Measurements from ENCODE around the genes NOS1 and KSR2.

- PRO-cap, result no peak
- RAMPAGE, long total RNA, 4 experiments, result no peak in any of the 4 experiments
Observed at GRCh38 chr12:116427131-116427778, 131.9 kb upstream of the MAP1LC3B2 start.

DNA sequence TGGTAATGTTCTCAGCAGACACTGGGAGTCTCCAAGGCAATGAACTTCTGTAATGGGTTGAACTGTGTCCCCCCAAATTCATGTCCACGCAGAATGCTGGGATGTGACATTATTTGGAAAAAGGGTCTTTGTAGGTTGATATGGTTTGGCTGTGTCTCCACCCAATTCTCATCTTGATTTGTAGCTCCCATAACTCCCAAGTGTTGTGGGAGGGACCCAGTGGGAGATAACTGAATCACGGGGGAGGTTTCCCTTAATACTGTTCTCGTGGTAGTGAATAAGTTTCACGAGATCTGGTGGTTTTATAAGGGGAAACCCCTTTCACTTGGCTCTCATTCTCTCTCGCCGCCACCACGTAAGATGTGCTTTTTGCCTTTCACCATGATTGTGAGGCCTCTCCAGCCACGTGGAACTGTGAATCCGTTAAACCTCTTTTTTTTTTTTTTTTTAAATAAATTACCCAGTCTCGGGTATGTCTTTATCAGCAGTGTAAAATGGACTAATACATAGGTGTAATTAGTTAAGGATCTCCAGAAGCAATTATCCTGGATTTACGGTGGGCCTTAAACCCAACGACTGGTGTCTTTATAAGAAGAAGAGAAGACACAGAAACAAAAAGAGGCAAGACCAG lies 114.8 kb upstream of the MAP1LC3B2 start:
- PRO-cap, result no peak
- RAMPAGE, long total RNA, 4 experiments, result no peak in any of the 4 experiments

DNA sequence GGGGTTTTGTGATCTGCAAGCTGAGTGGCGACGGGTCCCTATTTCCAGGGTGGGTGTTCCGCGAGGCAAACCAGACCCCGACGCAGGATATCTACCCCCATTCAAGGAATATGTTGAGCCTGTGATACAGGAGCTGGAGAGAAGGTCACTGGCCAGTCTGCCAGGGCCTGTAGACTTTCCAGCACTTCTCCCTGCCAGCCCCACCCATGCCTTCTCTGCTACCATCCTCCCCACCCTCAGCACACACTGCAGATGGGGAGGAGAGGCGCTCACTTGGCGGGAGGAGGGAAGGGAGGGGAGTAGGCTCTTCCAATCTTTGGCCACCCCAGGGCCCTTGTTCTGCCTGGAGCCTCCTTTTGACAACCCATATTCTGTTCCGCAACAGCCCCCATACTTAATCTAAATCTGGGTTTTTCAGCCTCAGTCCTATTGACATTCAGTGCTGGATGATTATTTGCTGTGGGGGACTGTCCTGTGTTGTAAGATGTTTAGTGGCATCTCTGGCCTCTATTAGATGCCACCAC lies 102.4 kb upstream of the MAP1LC3B2 start:
- PRO-cap, result unidirectional peak, minus-strand start at position 150 of the sequence; unidirectional peak, minus-strand start at position 217 of the sequence
- RAMPAGE, long total RNA, 4 experiments, result no peak in any of the 4 experiments

GRCh38 chr12:116599951-116600314 lies 40.8 kb downstream of the MAP1LC3B2 start:
- PRO-cap, result no peak
- RAMPAGE, long total RNA, 4 experiments, result no peak in any of the 4 experiments

DNA sequence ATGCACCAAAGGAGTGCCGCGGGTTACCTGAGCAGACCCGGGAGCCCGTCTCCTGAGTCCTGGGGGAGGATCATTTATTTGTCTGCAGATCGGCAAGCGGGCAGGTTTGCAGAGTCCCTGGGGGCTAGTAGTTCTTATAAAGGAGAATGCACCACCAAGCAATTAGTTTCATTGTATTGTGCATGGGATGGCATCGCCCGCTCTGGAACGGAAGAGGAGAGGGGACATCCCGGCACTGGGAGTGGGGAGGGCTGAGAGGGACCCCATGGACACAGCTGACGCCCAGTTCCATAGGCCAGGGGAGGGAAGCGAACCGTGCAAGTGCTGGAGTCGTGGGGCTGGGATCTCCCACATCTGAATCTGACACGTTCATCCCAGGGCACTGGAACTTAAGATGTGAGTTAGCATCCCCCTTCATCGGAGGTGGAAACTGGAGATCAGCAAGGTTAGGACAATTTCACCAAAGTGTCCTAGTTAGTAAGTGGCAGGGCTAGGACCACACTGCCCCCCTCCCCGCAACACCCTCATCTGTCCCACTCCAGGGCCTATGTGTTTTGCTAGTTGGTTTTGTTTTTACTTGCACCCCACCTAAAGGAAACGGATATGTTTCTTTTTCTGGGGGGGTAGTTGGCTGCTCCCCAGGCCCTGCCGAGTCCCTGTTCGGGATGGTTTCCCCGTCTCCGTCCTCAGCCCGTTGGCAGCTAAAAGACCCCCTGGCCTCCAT lies 43.9 kb downstream of the SPRING1 start:
- PRO-cap, result no peak
- RAMPAGE, long total RNA, 4 experiments, result no peak in any of the 4 experiments

- PRO-cap, result no peak
- RAMPAGE, long total RNA, 4 experiments, result no peak in any of the 4 experiments
Observed at GRCh38 chr12:116759679-116760336, 21.7 kb downstream of the RNFT2 start.

DNA sequence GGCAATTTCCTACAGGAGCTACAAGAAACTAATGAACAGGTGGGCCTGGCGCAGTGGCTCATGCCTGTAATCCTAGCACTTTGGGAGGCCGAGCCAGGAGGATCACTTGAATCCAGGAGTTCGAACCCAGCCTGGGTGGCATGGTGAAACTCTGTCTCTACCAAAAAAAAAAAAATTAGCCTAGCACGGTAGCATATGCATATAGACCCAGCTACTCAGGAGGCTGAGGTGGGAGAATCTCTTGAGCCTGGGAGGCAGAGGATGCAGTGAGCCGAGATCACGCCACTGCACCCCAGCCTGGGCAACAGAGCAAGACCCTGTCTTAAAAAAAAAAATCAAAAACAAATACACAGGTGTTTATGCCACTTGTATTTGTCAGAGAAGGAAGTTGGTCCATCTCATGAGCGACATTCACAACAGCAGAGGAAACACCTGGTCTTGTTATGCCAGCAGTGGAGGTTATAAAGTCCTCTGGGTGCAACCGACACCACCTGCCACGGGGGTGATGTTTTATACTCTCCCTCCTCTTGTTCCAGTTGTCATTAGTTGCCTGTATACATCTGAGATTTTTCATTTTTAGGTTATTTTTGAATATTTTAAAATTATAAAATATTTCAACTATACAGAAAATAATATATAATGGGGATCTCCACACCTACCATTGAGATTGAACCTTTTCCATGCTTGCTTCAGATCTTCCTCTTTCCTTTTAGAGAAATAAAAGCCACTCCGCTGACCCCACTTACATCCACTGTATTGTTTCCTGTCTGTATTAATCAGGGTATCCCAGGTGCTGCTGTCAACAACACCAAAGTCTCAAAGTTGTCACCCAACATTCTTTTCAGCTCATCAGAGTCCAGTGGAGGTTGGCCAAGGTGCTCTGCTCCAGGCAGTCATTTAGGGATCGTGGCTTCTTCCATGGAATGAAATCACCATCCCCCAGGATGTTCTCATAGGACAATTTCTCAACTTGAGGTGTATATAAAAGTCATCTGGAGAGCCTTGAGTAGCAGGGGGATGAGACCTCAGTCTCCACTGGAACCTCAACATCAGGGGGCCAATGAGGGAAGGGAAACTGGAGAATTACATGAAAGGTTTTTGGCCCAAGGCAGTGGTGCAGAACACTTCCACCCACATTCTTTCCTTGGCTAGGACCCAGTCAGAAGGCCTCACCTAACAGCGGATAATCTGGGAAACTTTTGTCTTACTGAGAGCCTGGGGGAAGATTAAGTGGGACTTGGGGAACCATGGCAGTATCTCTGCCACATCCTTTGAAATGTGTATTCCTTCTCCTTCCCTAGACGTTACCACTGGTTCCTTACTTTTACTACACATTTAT lies 65.1 kb downstream of the RNFT2 start:
- PRO-cap, result no peak
- RAMPAGE, long total RNA, 4 experiments, result no peak in any of the 4 experiments

DNA sequence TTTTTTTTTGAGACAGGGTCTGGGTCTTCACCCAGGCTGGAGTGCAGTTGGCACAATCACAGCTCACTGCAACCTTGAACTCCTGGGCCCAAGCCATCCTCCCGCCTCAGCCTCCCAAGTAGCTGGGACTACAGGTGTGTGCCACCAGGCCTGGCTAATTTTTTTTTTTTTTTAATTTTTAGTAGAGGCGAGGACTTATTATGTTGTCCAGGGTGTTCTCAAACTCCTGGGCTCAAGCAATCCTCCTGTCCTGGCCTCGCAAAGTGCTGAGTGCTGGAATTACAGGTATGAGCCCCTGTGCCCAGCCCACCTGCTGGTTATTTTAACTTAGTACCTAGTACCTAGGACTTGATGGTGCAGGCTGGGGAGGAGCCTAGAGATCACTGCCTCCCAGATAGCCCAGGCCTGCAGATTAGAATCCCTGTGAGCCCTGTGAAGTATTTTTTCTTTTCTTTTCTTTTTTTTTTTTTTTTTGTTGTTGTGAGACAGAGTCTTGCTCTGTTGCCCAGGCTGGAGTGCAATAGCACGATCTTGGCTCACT lies 31.0 kb downstream of the HRK start:
- PRO-cap, result no peak
- RAMPAGE, long total RNA, 4 experiments, result no peak in any of the 4 experiments

DNA sequence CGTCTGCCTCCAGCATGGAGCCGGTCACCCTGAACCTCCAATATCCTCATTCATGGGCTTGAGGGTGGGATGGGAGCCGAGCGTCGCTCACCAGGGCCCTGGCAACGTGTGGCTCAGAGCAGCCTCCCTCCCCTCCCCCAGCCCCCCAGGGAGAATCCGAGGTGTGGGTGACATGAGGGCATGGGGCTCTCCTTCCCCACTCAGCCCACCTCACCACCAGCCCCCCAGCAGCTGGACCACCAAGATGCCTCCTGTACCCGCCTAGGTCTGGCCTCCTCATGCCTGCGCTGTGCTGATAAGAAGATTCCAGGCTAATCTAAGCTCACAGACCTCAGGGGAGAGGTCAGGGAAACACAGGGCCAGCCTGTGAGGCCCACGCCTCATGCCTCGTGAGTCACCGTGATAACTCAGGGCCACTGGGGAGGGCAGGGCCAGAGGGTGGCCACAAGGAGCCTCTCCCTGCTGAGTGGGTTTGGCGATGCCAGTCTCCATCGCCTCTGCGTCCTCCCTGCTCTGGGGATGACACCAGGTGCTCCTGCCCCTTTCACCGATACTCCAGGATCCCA lies 57.0 kb downstream of the TESC start:
- PRO-cap, result no peak
- RAMPAGE, long total RNA, 4 experiments, result no peak in any of the 4 experiments

GRCh38 chr12:117169398-117170081 lies 20.7 kb downstream of the FBXO21 start:
- PRO-cap, result no peak
- RAMPAGE, long total RNA, 4 experiments, result no peak in any of the 4 experiments

GRCh38 chr12:117178361-117178921 lies 11.8 kb downstream of the FBXO21 start:
- PRO-cap, result no peak
- RAMPAGE, long total RNA, 4 experiments, result no peak in any of the 4 experiments

- PRO-cap, result no peak
- RAMPAGE, long total RNA, 4 experiments, result no peak in any of the 4 experiments
Observed at GRCh38 chr12:117334129-117334504, 27.3 kb downstream of the NOS1 start.

DNA sequence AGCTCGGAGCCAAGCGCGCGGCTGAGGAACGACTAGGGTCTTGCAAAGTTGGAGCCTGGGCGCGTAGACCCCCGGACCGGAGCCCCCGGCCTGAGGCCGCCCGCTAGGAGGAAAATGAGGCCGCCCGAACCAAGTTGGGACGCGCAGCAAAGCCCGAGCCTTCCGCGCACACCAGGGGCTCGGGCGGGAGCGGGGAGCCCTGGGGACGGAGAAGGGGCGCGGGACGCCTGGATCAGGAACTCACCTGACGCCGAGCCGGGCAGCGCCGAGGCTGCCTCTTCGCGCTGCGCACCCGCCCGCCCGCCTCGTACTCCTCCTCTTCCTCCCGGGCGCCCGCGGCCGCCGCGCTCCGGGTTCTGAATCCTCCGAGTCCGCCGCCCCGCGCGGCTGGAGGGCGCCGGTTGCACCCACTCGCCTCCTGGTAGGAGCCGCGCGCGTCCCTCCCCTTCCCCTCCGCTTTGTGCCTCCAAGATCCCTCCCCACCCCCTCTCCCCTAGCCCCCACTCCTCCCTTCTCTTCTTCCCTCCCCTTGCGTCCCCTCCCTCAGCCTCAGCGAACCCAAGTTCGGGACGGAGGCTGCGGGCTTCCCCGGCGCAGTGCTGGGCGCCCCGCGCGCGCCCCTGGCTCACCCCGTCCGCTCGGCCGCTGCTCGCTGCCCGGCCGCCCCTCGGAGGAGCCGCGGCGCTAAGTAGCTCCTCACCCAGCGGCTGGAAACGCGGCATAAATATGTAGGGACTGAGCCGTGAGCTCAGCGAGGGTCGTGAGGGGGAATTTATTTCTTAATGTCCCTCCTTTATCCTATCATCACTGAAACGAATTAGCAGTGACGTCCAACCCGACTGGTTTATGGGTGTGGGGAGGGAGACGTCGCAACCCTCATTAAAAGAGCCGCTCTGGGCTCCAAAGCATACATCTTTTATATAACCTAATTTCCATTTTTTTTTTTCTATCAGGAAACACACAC lies at the start of gene NOS1:
Gene NOS1 (minus strand): TSS at position 744 of the 964 bp plus-strand sequence.
- PRO-cap, result no peak
- RAMPAGE, long total RNA, 4 experiments, result start-site peak on the minus strand in 2 of 4 experiments, centred at positions 860 to 873 of the sequence, 5 to 6 reads per replicate

DNA sequence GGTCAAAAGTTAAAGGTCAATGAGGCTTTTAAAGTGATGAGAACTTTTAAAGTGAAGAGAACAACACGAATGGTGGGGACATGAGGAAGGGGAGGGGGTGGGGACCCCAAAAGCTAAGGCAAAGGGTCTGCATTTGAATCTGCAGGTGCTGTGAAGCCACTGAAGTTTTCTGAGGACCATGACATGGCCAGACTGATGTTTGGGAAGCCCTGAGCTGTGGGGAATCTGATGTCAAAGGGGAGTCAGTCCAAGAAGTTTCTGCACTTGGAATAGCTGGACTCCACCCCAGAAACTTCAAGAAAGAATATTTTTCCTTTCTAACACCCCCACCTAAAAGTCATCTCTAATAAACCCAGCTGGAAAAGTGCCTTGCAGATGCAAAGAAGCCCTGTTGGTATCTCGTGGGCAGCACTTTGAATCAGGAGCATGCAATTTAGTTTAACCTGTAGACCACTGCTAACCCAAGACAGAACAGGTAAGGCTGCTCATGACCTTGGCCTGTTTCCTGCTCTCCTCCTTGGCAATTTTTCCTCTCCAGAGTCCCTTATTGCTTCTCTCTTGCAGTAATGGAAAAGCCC lies 200.8 kb upstream of the NOS1 start:
- PRO-cap, result no peak
- RAMPAGE, long total RNA, 4 experiments, result no peak in any of the 4 experiments

DNA sequence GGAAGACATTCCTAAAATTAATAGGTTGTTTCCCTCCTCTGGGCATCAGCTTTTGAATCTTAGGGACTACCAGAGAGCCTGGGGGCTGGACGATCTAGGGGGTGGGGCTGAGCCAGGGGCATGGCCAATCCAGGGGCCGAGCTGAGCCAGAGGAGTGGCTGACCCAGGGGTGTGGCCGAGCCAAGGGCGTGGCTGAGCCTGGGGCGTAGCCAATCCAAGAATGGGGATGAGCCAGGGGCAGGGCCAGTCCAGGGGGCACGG lies 219.2 kb upstream of the NOS1 start:
- PRO-cap, result no peak
- RAMPAGE, long total RNA, 4 experiments, result no peak in any of the 4 experiments

GRCh38 chr12:117686678-117687615 lies 281.8 kb downstream of the KSR2 start:
- PRO-cap, result no peak
- RAMPAGE, long total RNA, 4 experiments, result no peak in any of the 4 experiments

GRCh38 chr12:117968742-117969832 lies at the start of gene KSR2:
TSS of gene KSR2 (minus strand) at chr12:117968990.
- PRO-cap, result no peak
- RAMPAGE, long total RNA, 4 experiments, result no peak in any of the 4 experiments

DNA sequence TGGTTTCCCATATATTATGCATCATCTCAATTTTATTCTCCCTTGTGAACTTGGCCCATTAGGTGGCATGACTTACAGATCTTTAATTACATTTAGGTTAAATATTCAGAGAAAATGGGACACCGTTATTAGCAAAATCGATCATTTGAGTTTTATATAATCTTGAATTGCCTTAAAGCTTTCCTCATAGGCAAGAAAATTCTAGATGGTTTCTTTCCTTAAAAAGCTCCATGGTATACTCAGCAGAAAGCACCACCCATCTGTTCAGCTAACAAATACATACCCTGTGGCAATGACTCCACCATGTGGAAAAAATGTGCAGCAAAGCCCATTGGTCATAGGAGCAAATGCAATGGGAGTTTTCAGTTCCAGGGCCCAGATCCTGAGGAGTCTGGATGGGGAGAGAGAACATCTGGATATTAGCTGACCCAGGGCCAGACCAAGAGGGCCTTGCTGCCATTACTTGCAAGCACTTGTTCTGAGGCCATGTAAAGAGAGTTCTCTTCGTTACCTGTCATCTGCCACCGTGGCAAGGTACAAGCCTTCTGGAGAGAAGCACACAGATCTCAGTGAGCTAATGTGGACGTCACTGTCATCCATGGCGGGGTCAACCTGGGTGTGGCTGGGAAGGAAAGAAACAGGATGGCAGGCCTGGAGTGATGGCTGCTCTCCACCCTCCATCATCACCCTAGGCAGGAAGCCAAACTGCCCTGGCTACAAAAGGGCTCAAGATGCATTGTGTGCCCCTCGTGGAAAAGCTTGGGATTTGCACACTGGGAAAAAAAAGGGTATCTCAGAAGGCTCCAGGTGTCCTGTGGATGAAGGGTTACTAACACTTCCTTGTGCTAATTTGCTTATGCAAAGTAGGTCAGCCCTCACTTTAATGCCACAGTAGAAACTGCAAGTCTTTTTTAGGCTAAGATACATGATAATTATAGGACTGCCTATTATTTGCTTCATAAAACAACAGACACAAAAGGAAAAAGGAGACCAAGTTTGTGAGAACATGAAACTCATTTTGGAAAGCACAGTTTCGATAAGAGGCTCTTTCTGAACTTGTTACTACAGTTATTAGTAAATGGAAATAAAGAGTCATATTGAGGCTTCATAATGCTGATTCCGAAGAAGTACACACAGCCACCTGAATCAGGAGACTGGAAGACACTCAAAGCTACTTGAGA lies 18.6 kb downstream of the RFC5 start:
- PRO-cap, result no peak
- RAMPAGE, long total RNA, 4 experiments, result no peak in any of the 4 experiments

- PRO-cap, result no peak
- RAMPAGE, long total RNA, 4 experiments, result no peak in any of the 4 experiments
Observed at GRCh38 chr12:118060194-118060680, 742 bp downstream of the WSB2 start.

- PRO-cap, result no peak
- RAMPAGE, long total RNA, 4 experiments, result no peak in any of the 4 experiments
Observed at GRCh38 chr12:118064725-118065665, 4.0 kb upstream of the WSB2 start.

Data from gastroesophageal sphincter (tissue), 4 donors.